Caco-2 (cell line): Measurements from ENCODE around the gene IBA57.

- PRO-cap = no peak
- RRBS = no CpG with 5 or more reads among the region's 21 CpGs
Observed at GRCh38 chr1:227943930-227944531, 3.7 kb downstream of the WNT9A start.

GRCh38 chr1:228059552-228059741 lies 23.1 kb upstream of the ARF1 start:
- PRO-cap = unidirectional peak, minus-strand start at chr1:228059649
- RRBS = no CpG with 5 or more reads among the region's 4 CpGs

DNA sequence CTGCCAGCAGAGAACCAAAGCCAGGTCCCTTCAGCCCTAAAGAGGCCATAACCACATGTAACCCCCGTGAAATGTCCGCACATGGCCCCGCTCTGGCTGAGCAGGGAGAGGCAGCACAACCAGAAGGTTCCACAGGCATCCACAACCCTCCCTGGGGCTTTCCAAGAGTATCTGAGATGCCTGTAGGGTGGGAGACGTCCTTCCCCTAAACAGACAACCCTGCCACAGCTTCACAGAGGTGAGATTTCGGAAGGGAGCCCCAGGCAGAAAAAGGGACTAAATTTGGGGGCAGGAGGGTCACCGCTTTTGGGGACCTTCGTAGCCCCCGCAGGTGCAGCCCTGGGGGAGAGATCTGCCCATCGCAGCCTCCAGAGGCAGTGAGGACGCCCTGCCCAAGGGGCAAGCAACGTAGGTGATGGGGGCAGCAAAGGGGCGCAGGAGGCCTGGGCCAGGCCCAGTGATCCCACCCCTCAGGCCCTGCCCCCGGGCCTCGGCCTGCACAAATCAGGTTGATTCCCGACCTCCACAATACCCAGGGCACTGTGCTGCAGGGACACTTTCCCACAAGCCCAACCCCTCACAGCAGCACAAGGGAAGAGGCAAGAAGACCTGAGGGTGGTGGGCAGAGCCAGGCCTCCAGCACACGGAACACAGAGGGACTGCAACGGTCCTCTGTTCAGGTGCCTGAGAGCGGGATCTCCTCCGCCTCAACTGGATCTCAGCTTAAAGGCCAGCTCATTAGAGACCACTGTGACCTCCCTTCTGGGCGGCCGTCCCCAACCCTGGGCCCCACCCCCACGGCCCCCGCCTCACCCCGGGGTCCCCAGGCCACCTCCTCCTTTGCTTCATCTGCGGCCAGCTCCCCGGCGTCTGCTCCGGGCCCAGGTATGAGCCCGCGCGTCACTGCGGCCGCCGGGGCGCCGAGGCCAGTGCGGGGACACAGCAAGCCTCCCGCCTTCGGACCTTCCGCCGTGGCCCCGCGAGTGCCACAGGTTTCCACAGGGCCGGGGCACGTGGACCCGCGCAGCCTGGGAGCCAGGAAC lies 925 bp upstream of the ARF1 start:
- PRO-cap = unidirectional peak, plus-strand start at position 653 of the sequence; bidirectional peak, plus-strand start at position 861 of the sequence, minus-strand start at position 713 of the sequence
- RRBS = 3% methylated on average over 19 of the region's 47 CpGs

- PRO-cap = no peak
- RRBS = no CpG with 5 or more reads among the region's 14 CpGs
Observed at GRCh38 chr1:228085067-228086252, 3.0 kb downstream of the ARF1 start.

DNA sequence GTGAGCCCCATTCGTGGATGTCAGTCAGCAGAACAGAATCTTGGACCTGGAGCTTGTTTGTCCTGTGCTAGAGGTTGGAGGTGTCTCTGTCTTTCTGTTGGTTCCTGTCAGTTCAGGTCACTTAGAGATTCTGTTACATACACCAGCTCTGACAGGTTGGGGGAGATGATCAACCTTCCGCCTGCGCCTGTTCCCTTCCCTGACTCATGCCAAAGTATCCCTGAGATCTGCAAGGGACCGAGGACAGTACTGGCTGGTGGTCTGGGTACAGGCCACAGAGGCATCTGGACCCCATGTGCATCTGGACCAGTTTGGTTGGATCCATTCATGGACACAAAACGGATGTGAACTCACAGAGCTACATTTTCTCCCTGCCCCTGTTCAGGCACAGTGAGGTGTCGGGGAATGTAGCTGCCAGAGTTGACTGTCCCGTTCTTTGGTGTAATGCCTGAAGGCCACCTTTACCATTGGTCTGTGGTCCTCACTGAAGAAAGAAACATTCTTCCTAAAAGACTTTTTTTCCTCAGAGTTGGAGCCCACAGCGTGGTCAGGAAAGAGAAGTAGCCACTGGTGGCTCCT lies 10.1 kb downstream of the ARF1 start:
- PRO-cap = no peak
- RRBS = no CpG with 5 or more reads among the region's 8 CpGs

- PRO-cap = no peak
- RRBS = no CpG with 5 or more reads among the region's 21 CpGs
Observed at GRCh38 chr1:228097828-228098341, 5.2 kb downstream of the C1orf35 start.

DNA sequence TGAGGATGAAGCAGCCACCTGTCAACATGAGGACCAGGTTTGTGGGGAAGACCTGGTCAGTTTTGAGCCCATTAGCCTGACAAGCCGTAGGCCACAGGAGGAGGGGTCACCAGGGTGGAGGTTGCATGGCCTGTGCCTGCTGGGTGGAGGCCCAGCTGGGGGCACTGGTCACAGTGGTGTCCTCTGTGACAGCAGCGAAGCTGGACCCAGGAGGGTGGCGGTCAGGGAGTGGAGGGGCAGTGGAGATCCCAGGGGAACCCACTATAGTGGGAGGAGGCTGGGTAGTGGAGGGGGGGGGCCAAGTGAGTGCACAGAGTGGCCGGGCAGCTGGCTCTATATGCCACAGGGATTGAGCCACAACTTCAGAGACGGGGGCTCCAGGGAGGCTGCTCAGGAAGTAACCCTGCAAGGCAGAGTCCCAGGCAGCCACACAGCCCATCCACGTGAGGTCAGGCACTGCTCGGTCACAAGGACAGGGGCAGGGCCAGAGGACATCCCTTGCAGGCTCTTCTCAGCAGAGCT lies 2.2 kb upstream of the C1orf35 start:
- PRO-cap = no peak
- RRBS = no CpG with 5 or more reads among the region's 7 CpGs

GRCh38 chr1:228165205-228166368 lies at the start of gene IBA57:
Gene IBA57 (plus strand): TSS chr1:228165804.
- PRO-cap = bidirectional peak, plus-strand start at chr1:228165804, minus-strand start at chr1:228165418; bidirectional peak, plus-strand start at chr1:228166201, minus-strand start at chr1:228166044
- RRBS = 2% methylated on average over 40 of the region's 111 CpGs

GRCh38 chr1:228209641-228210798 lies 2.2 kb downstream of the OBSCN start:
- PRO-cap = no peak
- RRBS = no CpG with 5 or more reads among the region's 15 CpGs

DNA sequence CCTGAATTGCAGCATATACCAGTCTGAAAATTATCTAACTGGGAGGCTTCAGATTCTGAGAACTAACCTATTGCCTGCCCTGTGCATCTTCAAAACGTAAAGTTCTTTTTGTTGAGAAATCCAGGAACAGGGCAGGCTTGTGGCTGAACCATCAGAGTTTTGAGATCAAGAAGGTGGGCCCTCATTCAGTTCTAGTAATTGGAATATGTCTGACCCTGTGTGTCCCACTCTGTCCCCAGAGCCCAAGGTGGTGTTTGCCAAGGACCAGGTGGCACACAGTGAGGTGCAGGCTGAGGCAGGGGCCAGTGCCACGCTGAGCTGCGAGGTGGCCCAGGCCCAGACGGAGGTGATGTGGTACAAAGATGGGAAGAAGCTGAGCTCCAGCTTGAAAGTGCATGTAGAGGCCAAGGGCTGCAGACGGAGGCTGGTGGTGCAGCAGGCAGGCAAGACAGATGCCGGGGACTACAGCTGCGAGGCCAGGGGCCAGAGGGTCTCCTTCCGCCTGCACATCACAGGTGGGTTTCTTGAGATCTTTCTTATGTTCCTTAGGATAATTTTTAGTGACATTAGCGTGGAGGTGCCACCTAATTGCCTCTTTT lies 35.2 kb downstream of the OBSCN start:
- PRO-cap = no peak
- RRBS = no CpG with 5 or more reads among the region's 9 CpGs

GRCh38 chr1:228244232-228244836 lies 36.5 kb downstream of the OBSCN start:
- PRO-cap = no peak
- RRBS = no CpG with 5 or more reads among the region's 6 CpGs

DNA sequence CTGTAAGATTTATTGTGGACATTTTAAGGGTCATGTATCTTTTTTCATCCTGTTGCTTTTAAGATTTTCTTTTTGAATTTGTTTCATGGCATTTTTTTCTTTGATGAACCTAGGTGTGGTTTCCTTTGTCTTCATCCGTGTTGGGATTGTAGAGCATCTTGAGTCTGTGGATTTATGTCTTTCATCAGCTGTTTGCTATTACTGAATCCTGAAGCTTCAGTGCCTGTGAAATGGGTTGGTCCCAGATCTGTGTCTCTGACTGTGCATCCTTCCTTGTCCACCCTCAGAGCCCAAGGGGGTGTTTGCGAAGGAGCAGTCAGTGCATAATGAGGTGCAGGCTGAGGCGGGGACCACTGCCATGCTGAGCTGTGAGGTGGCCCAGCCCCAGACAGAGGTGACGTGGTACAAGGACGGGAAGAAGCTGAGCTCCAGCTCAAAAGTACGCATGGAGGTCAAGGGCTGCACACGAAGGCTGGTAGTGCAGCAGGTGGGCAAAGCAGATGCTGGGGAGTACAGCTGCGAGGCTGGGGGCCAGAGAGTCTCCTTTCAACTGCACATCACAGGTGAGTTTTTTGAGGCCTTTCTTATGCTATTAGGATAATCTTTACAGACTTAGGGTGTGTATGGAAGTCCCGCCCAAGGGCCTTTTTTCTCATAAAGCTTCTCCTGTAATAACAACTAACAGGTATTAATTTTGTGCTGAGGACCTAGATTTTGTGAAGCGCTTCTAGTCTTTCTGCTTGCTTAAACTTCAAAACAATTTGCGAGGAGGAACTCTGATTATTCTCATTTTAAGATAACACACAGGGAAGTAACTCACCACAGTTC lies 37.5 kb downstream of the OBSCN start:
- PRO-cap = no peak
- RRBS = no CpG with 5 or more reads among the region's 11 CpGs

GRCh38 chr1:228246431-228246952 lies 38.6 kb downstream of the OBSCN start:
- PRO-cap = no peak
- RRBS = no CpG with 5 or more reads among the region's 8 CpGs

DNA sequence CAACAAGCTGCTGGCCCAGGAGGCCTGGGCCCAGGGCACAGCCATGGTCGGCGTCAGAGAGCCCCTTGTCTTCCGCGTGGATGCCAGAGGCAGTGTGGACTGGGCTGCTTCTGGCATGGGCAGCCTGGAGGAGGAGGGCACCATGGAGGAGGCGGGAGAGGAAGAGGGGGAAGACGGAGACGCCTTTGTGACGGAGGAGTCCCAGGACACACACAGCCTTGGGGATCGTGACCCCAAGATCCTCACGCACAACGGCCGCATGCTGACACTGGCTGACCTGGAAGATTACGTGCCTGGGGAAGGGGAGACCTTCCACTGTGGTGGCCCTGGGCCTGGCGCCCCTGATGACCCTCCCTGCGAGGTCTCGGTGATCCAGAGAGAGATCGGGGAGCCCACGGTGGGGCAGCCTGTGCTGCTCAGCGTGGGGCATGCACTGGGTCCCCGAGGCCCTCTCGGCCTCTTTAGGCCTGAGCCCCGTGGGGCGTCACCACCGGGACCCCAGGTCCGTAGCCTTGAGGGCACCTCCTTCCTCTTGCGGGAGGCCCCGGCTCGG lies 46.5 kb downstream of the TRIM11 start:
- PRO-cap = no peak
- RRBS = 87% methylated on average over 5 of the region's 28 CpGs

- PRO-cap = no peak
- RRBS = 94% methylated on average over 3 of the region's 17 CpGs
Observed at GRCh38 chr1:228360573-228361394, 45.9 kb downstream of the TRIM11 start.

DNA sequence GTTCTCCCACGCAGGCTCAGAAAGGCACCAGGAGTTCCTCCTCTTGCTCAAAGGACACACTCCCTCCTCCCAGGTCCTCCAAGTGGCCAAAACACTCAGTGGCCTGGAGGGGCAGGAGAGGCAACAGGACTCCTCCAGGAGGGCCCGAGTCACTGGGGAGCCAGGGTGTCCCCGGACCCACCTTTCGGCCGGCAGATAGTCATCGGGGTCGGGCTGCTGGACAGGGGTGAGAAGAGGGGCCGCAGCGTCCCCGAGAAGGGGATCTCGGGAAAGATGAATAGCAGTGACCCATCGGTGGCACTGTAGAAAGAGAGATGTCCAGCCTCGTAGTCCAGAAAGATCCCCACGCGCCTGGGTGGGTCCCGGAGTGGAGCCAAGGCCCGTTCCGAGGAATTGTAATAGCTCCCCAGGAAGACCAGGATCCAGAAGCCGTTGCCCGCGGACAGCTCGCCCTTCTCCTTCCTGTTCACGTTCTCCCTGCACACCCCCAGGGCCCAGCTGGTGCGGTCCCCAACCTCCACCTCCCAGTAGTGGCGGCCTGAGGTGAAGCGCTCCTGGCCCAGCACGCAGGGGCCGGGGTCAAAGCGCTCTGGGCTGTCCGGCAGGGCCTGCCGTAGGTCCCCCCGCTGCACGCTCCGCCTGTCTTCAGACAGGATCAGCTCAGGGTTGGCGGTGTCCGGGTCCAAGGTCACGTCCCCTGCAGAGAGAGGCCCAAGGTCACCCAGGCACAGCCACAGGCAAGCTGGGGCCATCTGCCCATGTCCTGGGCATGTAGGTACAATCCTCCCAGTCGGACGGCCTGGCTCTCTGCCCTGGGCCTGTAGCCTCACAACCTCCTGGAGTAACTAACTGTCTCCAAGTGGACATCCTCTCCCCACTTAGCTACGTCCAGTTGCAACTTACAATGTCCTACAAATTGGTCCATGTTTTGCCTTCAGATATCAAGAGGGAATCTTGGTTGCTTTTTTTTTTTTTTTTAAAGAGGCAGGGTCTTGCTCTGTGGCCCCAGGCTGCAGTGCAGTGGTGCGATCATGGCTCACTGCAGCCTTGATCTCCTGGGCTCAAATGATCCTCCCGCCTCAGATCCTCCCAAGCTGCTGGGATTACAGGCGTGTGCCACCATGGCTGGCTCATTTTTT lies 11.7 kb downstream of the TRIM11 start:
- PRO-cap = no peak
- RRBS = 98% methylated on average over 6 of the region's 43 CpGs

GRCh38 chr1:228428975-228429174 lies 3.7 kb upstream of the H3-4 start:
- PRO-cap = no peak
- RRBS = no CpG with 5 or more reads among the region's 4 CpGs

DNA sequence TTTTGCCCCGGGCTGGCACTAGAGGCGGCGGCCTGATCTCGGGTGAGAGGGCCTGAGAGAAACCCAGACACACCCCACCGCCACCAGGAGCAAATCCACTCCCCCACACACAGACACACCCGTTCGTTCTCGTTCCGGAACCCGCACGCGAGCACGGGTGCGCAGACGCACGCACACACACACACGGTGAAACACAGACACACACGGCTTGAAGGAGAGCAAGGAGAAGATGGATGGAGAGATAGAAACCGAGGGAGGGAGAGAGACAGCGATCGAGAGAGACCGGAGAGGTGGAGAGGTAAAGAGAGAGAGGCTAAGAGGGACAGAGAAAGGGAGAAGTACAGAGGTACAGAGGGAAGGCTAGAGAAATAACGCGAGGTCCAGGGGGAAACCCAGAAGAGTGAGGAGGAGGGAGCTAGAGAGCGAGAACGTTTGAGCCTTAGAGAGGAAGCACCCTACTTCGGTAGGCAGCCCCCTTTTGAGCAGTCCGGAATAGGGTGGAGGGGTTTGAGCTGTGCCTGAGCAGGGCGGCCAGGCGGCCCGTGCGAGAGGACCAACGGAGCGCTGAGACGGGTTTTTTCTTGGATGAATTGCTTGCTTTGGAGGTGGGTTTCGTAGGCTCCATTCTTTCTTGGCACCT lies 88.5 kb upstream of the RHOU start:
- PRO-cap = no peak
- RRBS = 8% methylated on average over 4 of the region's 36 CpGs

GRCh38 chr1:228721325-228721773 lies 13.9 kb upstream of the RHOU start:
- PRO-cap = unidirectional peak, plus-strand start at chr1:228721686
- RRBS = no CpG with 5 or more reads among the region's 12 CpGs

DNA sequence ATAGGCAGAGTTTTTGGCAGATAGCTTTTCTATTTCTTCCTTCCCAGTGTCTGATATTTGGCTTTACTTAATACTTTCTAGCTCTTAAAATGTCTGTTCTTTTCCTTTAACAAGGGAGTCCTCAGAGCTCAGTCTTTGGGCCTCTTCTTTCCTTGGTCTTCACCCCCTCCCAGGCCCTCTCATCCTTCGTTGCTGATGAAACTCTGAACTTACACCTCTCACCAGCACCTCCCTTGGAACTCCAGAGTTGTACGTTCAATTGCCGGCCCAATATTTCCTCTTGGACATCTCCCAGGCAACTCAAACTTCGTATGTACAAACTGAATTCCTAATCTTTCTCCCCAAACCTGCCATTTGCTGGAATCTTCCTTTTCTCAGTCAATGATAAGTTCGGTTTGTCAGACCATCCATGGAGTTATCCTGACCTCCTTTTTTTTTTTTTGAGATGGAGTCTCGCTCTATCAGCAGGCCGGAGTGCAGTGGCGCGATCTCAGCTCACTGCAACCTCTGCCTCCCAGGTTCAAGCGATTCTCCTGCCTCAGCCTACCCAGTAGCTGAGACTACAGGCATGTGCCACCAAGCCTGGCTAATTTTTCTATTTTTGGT lies 13.0 kb upstream of the RHOU start:
- PRO-cap = no peak
- RRBS = no CpG with 5 or more reads among the region's 10 CpGs